Right lobe of liver (tissue), 4 donors: ENCODE measurements around a stretch of chr1.

- PRO-cap, 4 experiments = peak in 4 of 4 experiments; most common plus-strand start chr1:182962790 (in 3)
- RAMPAGE, long total RNA, 2 experiments = no peak in any of the 2 experiments
Measured at GRCh38 chr1:182962564-182962970, 9.6 kb upstream of the SHCBP1L start.

- PRO-cap, 4 experiments = no peak in any of the 4 experiments
- RAMPAGE, long total RNA, 2 experiments = no peak in any of the 2 experiments
Measured at GRCh38 chr1:183059448-183059702, 36.2 kb downstream of the LAMC1 start.

GRCh38 chr1:183198155-183198845, 12.2 kb downstream of the LAMC2 start:
- PRO-cap, 4 experiments = no peak in any of the 4 experiments
- RAMPAGE, long total RNA, 2 experiments = no peak in any of the 2 experiments

DNA sequence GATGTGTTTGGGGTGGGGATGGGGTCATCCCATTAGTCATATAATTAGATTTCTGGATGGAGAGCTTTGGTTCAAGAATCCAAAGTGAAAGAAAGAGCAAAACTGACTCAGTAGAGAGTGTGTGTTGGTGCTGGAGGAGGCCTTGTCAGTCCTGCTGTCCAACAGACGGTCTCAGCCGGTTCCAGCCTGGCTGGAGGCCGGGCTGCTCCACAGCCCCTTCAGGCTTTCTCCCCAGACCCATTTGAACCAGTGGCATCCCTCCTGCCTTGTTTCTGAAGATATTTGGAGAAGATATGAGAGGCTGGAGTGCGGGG, 86.5 kb downstream of the LAMC2 start:
- PRO-cap, 4 experiments = no peak in any of the 4 experiments
- RAMPAGE, long total RNA, 2 experiments = no peak in any of the 2 experiments

GRCh38 chr1:183489677-183490409, 17.5 kb downstream of the SMG7 start:
- PRO-cap, 4 experiments = no peak in any of the 4 experiments
- RAMPAGE, long total RNA, 2 experiments = no peak in any of the 2 experiments

GRCh38 chr1:183511364-183511987, 39.2 kb downstream of the SMG7 start:
- PRO-cap, 4 experiments = no peak in any of the 4 experiments
- RAMPAGE, long total RNA, 2 experiments = no peak in any of the 2 experiments

DNA sequence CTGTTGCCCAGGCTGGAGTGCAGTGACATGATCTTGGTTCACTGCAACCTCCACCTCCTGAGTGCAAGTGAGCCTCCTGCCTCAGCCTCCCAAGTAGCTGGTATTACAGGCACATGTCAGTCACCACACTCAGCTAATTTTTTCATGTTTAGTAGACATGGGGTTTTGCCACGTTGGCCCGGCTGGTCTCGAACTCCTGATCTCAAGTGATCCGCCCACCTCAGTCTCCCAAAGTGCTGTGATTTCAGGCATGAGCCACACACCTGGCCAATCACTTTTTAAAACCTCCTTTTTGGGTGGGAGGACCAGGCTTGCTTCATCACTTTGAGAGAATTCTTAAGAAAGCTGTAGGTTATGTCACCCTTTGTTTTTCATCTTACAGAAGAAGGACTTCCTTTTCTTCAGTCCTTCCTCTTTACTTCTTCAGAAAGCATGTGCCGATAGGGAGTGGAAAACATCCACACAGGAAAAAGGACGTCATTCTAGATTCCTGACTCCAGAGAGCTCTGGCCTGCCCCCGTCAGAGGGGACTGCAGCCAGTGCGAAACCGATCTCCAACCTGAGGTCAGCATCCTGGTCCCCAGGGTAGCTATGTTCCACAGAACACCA, 22.0 kb downstream of the NCF2 start:
- PRO-cap, 4 experiments = no peak in any of the 4 experiments
- RAMPAGE, long total RNA, 2 experiments = no peak in any of the 2 experiments

- PRO-cap, 4 experiments = peak in 2 of 4 experiments; most common minus-strand start chr1:183807611 (in 2)
- RAMPAGE, long total RNA, 2 experiments = no peak in any of the 2 experiments
Measured at GRCh38 chr1:183807282-183808252, 2.6 kb downstream of the RGL1 start.

DNA sequence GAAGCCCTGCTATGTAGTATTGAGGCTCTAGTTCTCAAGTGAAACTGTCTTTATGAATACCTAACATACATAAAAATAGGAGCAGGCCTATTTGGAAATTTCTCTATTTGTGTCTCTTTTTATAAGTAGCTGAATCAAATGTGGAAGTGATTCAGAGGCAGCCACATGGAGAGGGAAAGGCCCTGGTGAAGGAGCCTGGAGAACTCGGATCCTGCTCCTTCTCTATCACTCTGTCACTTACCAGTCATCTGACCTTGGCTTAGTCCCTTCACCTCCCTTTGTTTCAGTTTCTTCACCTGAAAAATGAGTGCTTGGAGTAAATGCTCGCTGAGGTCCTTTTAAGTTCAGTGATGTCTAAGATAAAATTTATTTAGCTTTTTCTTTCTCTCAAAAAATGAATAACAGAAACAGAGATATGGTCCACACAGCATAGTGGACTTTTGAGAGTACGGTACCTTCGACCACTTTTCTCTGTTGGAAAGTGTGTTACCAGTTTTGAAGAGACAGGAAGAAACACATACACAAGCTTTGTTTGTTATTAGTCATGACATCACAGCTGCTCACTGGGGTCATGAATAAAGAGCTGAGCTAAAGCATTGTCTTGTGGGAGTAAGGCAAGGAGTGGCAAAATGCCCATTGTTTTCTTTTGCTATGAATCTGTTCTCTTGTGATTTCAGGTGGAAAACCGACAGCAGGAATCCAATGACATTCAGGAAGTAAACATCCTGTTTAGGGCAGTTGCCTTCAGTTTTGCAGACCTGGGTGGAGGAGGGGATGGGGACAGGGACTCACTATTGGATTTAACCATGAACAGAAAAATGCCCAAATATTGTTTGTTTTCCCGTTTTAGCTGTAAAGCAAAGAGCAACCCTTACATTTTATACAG, 66.0 kb downstream of the RGL1 start:
- PRO-cap, 4 experiments = no peak in any of the 4 experiments
- RAMPAGE, long total RNA, 2 experiments = no peak in any of the 2 experiments

DNA sequence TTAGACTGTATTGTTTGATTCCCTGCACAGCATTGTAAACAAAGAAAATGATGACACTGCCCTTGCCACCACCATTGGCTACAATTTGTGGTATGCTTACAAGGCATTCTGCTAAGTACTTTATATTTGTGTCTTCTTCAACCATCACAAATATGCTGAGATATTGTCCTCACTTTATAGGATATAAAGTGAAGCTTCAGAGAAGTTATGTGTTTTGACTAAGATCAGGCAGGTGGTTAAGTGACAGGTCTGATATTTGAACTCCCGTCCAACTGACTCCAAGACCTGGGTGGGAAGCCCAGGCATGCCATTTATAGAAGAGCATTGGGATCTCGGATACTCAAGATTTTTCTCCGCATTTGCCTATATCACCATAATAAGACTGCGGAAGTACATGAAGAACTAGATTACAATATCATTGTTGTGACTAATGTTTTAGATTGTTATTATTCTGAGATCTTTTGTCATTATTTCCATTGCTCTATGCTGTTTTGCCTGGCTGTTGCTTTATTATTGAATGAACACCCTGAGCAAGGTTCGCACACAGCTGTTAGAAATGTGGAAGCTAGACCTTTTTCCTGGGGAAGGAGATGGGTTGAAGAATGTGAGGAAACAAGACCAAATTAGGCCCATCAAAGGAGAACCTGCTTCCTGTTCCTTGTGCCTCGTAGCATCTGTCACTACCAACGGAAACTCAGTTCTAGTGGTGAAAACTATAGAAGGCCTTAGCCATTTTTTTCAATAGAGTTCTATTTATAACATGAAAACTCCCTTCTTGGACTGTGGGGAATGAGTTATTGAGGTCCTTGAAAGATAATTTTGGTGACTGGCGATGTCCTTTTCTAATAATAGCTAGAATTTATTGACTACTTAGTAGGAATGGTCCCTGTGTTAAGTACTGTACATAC, 68.6 kb downstream of the RGL1 start:
- PRO-cap, 4 experiments = no peak in any of the 4 experiments
- RAMPAGE, long total RNA, 2 experiments = no peak in any of the 2 experiments

DNA sequence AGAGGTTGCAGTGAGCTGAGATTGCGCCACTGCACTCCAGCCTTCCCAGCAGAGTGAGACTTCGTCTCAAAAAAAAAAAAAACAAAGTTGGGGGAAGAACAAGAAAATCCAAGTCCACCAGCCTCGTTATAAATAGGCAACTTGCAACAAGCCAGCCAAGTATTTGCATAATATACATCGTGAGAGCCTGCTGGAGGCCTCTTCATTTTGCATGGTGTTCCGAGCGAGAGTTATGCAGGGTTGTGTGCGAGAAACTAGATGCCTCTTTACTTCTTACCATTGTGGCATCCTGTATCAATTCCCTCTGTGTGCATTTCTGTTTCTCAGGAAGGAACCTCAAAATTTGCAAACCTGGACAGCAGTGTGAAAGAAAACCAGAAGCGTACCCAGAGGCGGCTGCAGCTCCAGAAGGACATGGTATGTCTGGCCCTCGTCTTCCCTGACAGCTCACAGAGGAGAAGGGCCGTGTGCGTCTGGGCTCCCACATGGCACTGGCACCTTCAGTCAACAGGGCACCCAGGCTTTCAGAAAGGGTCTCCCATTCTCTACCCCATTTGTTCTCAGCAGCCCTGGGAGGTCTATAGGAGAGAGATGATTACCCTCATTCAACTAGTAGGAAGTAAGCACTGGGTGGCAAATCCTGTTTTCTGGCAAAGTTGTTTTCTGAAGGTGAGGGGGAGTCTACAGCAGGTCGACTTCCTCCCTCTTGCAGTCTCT, 92.7 kb downstream of the RGL1 start:
- PRO-cap, 4 experiments = no peak in any of the 4 experiments
- RAMPAGE, long total RNA, 2 experiments = start-site peak on the plus strand in 1 of 2 experiments, centred at position 196 of the sequence, 25 reads per replicate

- PRO-cap, 4 experiments = no peak in any of the 4 experiments
- RAMPAGE, long total RNA, 2 experiments = no peak in any of the 2 experiments
Measured at GRCh38 chr1:184073592-184073857, 22.0 kb downstream of the TSEN15 start.

GRCh38 chr1:184191126-184191795, 139.7 kb downstream of the TSEN15 start:
- PRO-cap, 4 experiments = no peak in any of the 4 experiments
- RAMPAGE, long total RNA, 2 experiments = no peak in any of the 2 experiments

GRCh38 chr1:184387853-184388879, 1.3 kb downstream of the C1orf21 start:
- PRO-cap, 4 experiments = peak in 4 of 4 experiments; most common plus-strand start chr1:184388041 (in 2); most common minus-strand start chr1:184387965 (in 1)
- RAMPAGE, long total RNA, 2 experiments = no peak in any of the 2 experiments

DNA sequence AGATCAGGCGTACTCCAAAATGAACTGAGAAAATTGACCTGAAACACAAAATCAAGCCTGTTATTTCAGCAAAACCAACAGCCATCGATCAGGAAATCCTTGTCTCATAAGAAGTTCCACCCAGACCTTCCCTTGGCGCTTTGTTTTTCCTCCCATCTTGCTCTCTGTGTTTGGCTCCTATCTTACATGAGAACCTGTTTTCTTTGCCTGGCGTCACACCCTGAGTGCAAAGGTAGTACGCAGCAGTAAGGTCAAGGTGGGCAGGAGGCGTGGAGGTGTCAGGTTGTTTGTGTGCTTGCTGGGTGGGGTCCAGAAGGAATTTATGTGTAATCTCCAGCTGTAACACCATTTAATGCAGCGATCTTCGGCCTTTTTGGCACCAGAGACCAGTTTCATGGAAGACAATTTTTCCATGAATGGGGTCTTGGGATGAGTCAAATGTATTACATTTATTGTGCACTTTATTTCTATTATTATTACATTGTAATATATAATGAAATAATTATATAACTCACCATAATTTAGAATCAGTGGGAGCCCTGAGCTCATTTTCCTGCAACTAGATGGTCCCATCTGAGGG, 50.5 kb downstream of the C1orf21 start:
- PRO-cap, 4 experiments = no peak in any of the 4 experiments
- RAMPAGE, long total RNA, 2 experiments = no peak in any of the 2 experiments

DNA sequence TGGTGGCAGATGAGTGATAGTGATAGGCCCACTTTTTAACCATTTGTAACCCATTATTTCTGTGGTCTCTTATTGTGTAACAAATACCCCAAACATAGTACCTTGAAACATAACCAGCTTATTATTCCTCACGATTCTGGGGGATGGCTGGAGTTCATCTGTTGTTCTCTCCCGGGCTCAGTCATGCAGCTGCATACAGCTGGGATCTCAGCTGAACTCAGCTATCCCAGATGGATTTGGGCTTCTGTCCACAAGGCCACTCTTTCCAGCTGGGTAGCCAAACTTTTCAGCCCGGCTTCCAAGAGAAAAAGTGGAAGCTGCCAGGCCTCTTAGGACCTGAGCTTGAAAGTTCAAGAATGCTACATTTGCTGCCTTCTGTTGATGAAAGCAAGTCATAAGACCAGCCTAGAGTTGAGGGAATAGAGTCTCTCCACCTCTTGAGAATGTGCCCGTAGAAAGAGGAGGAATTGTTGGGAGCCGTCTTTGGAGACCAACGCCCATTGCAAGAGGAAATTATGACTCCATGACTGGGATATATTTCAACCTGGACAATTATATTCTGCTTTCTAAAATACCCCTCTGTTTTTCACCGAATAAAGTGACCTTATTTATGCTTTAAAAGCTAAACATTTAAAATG, 95.3 kb downstream of the C1orf21 start:
- PRO-cap, 4 experiments = no peak in any of the 4 experiments
- RAMPAGE, long total RNA, 2 experiments = no peak in any of the 2 experiments

DNA sequence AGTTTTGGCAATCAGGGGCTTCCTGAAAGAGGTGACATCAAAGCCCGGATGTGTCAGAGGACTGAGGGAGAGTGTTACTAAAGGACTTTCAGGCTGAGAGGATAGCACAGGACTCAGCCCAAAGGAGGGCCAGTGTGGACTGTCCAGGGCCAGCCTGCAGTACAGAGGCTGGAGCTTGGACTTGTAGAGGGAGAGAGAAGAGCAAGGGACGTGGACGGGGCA, 128.5 kb downstream of the EDEM3 start:
- PRO-cap, 4 experiments = peak in 2 of 4 experiments; most common plus-strand start position 132 of the sequence (in 2)
- RAMPAGE, long total RNA, 2 experiments = no peak in any of the 2 experiments

DNA sequence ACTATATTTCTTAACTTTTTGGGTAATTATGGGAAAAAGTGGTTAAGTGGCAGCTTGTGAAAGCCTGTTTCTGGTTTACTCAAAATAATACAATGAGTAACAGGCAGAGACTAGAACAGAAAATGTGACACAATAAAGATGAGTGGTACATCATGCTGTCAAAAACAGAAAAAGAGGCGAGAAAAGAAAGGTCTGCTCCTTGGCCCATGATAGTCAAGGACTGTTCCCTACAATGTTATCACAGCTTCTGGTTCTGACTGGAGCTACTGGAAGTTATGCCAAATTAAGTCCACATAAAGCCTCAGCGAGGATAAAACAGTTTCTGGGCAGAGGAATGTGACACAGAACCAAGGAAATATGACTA, 92.1 kb downstream of the NIBAN1 start:
- PRO-cap, 4 experiments = no peak in any of the 4 experiments
- RAMPAGE, long total RNA, 2 experiments = no peak in any of the 2 experiments

DNA sequence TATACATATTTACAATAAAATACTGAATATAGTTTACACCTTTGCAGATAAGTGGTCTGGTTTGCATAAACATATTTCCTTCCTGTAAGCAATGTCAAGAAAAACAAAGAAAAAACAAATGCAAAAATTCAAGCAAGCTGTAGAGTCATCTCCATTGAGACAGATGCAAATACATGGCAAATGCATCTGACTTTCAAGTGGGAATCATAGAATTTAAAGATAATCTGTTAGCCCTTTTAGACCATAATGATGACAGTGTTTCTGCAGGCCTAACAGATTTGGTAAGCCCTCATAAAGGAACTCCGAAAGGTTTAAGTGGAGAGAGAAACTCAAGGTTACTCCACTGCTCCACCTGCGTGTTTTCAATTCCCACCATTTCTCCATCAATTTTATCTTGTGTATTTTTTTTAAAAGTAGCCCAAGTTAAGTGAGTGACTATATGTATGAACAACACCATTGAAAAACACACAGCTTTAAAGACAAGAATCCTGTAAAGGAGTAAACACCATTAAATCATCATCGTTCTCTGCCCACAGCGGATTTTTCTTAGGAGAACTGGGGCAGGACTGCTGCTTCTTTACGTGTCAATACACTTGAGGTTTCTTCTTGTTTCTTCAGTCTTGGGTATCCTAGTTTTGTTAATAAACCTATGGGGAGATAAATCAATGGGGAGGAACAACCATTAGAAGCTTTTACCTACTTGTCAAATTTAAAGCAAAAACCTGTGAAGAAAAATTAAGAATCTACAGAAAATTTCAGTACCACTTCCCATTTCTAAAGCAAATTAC, 10.9 kb downstream of the IVNS1ABP start:
- PRO-cap, 4 experiments = no peak in any of the 4 experiments
- RAMPAGE, long total RNA, 2 experiments = no peak in any of the 2 experiments

DNA sequence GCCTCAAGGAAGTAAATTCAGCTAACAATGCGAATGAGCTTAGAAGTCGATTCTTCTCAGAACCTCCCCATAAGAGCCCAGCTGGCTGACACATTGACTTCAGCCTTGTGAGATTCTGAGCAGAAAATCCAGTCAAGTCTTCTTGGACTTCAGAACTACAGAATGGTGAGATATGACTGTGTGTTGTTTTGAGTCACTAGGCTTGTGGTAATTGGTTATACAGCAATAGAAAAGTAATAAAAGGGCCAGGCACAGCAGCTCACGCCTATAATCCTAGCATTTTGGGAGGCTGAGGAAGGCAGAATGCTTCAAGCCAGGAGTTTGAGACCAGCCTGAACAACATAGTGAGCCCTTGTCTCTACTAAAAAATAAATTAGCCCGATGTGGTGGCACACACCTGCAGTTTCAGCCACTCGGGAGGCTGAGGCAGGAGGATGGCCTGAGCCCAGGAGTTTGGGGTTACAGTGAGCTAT, 161.9 kb upstream of the IVNS1ABP start:
- PRO-cap, 4 experiments = no peak in any of the 4 experiments
- RAMPAGE, long total RNA, 2 experiments = no peak in any of the 2 experiments